Placental pericyte (primary cell): ENCODE results near the genes BCLAF3, MAP7D2, SUPT20HL1 and POLA1.

- CAGE, long polyA plus RNA, result no peak
These were observed at the start of gene BCLAF3 for GRCh38 chrX:19990667-19991426. Gene BCLAF3, minus strand, starts transcription at chrX:19991061.

- CAGE, long polyA plus RNA, result no peak
These were observed at the start of gene MAP7D2 for GRCh38 chrX:20116447-20117245. Gene MAP7D2, minus strand, starts transcription at chrX:20116907.

GRCh38 chrX:20222411-20223507, 44.0 kb downstream of the RPS6KA3 start:
- CAGE, long polyA plus RNA, result no peak

- CAGE, long polyA plus RNA, result no peak
These were observed 626 bp upstream of the CNKSR2 start for GRCh38 chrX:21373622-21373961.

GRCh38 chrX:21757022-21757658, 776 bp downstream of the SMPX start:
- CAGE, long polyA plus RNA, result no peak

DNA sequence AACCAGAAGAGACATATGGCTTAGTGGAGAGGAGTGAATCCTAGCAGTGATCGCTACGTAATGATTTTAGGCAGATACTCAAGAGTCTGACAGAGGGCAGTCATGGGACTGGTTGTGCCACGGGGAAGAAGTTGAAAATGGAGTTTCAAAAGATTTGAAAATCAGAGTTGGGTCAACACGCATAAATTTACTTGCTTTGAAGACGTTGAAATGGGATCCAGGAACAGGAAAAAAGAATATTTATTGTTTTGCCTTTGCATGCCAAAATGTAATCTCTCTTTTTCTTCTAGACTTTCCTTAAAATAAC, 8.2 kb upstream of the SMS start:
- CAGE, long polyA plus RNA, result no peak

DNA sequence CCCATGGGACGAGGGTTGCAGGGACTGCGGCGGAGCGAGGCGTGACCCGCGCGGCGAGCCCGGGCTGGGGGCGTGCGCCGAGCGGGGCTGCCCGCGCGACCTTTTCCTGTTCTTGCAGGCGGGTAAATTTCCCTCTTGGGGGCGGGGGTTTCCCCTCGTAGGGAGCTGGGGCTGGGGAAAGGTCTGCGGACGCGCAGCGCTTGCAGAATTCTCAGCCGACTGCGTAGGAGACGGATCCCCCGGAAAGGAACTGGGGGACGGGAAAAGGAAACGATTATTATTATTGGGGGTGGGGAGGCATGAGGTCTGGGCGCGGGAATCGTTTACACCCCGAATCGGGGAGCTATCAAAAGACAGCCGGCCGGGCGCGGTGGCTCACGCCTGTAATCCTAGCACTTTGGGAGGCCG, 741 bp downstream of the SMS start:
- CAGE, long polyA plus RNA, result no peak

DNA sequence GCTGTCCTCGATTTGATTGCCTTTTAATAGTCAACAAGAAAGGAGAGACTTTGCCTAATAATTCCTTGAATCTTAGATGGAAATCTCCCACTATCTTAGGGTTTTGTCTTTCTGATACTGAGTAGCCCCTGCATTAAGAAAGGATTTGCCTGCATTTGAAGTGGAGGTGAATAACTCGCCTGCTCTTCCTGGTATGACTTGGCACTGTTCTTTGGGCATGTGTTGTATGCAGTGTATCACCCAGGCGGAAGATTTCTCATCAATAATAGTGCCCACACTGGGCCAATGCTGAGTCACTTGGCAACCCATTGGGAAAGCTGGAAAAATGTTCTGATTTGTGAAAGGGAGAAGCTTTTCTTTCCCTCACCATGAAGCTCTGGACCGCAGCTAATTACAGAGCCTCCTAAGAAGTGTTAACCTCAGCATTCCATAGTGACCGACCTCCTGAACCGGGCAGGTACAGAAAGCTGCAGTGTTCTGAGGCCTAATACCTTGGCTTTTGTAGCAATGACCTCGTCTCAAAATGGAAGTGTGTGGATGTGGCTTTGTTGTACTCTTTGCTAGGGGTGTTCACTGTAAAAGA, 104.2 kb downstream of the PHEX start:
- CAGE, long polyA plus RNA, result no peak

DNA sequence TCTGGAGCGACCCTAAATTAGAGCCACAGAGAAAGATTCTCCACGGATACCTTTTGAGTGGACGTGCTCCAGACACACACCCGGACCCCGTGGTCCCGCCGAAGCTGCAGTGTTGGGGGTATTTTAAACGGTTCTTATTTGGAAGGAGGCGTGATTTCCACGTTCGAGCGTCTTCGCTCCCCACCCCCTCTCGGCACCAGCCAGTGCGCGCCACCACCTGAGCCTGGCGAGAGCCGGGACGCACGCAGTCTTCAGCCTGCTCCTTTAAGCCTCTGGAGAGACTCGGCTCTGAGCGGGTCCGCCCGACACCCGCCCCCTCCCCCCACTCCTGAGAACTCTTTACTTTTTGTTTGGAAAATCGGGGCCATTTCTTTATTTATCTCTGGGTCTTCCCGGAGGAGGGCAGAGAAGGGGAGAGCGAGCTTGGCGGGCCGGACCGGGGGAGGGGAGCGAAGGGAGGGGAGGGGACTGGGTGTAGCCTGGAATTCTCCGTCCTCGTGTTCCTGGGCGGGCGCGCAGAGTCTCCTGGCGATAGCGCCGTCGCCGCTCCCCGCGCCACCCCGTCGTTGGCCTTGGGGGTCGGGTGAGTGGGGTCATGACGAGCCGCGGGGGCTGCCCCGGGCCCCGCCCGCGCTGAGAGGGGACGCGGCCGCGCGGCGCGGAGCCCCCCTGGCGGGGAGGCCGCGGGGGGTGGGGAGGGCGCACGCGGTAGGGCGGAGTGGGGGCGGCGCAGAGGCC, 601 bp upstream of the PTCHD1 start:
- CAGE, long polyA plus RNA, result no peak

DNA sequence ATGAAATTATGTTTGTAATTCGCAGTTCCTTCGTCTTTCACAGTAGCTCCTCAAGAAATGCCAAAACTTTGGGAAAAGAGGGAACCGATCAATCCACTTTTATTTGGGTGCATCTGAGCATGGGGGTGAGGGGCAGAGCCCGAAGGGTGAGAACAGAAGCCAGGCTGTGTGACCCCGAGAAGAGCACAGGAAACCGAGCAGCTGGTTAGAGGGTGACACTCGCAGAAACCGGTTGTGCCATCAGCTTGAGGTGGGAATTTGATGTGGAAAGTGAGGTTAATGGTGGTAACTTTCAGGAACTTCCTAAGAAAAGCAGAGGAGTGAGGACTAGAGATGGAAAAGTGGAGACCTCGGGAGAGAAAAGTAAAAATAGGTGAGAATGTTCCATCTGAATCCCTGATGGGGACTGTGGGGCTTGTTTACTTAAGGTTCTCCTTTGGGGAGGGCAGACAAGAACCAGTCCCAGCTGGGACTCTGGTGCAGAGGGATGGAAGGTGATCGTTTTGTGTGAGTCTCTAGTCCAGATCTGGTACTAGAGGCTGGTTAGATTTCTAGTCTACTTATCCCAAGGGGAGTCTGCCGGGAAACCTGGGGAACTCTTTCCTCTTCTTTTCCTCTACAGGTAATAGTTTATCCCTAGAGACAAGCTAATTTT, 1.4 kb downstream of the PTCHD1 start:
- CAGE, long polyA plus RNA, result no peak

DNA sequence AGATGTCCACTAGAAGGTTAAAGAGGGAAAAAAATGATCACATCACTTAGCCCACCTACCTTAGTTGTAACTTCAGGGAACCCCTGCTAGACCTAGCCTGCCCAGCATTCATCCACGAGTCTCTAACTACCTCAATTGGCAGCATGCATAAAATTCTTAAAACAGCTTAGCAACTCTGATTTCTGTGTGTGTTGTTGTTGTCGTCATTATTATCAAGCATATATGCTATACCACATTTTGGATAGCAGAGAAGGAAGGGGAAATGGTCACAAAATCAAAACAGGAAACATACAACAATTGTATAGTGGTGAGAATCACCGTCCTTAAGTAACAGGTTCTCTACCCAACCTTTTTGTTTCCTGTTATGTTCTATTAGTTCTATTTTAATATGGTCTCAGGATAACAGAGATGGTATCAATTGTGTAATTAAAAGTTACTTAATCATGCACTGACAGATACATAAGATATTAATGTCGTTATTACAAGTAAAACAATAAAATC, 2.7 kb upstream of the ACOT9 start:
- CAGE, long polyA plus RNA, result no peak

- CAGE, long polyA plus RNA, result no peak
These were observed 18.4 kb upstream of the SAT1 start for GRCh38 chrX:23764381-23765154.

- CAGE, long polyA plus RNA, result no peak
These were observed 51.9 kb downstream of the CXorf58 start for GRCh38 chrX:23959582-23960262.

DNA sequence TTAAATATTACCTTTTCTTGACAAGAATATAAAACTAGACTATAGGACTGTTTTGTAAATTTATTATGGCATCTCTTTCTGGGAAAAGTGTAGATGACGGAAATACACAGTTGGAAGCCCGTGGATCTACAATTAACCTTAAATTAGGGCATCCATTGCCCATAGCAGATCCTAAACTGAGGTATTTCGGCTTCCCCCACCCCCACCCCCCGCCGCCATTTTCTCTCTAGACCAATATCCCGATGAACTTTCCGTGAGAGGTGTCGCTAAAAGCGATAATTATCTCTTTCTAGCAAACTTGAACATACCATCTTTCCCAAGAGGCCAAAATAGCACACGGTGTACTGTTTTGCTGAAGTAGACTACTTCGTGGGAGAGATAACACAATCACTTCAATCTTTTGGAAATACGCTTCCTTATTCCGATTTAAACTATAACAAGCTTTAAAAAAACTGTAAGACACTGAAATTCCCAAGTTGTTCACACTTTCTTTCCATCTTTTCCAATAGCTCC, 559 bp downstream of the KLHL15 start:
- CAGE, long polyA plus RNA, result no peak

GRCh38 chrX:24081375-24081902, 26.7 kb downstream of the EIF2S3 start:
- CAGE, long polyA plus RNA, result no peak

GRCh38 chrX:24166222-24167113, 16.9 kb downstream of the ZFX start:
- CAGE, long polyA plus RNA, result no peak

DNA sequence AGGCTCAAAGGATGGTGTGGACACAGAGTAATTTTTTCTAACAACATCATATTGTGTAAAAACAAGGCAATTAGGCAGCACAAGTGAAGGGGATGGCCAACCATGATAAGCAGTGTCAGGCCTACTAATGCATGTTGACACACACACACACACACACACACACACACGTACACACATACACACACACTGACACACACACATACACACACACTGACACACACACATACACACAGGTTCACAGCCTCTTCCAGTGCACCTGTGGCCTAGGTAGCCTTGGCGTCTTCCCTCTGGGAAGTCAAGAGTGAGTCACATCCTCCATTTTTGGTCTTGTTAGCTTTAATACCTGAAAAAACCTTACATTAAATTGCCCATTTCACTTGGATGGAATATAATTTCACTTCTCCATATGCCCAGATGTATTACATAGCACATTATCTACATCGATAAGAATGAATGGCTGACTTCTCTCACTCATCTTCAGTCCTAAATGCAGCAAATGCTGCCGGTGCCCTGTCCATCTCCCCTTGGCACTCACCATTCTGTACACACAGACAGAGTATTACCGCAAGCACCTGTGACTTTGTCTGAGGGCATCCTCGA, at the start of gene SUPT20HL1:
Gene SUPT20HL1, plus strand, starts transcription at position 316 of the 600 bp plus-strand sequence.
- CAGE, long polyA plus RNA, result no peak

GRCh38 chrX:24464502-24464960, 555 bp upstream of the PDK3 start:
- CAGE, long polyA plus RNA, result no peak

GRCh38 chrX:24465593-24466293, 657 bp downstream of the PDK3 start:
- CAGE, long polyA plus RNA, result no peak

- CAGE, long polyA plus RNA, result no peak
These were observed at the start of gene POLA1 for GRCh38 chrX:24693230-24694458. Gene POLA1, plus strand, starts transcription at chrX:24693918.